Skeletal muscle satellite cell (primary cell): ENCODE data around the gene PRLR.

DNA sequence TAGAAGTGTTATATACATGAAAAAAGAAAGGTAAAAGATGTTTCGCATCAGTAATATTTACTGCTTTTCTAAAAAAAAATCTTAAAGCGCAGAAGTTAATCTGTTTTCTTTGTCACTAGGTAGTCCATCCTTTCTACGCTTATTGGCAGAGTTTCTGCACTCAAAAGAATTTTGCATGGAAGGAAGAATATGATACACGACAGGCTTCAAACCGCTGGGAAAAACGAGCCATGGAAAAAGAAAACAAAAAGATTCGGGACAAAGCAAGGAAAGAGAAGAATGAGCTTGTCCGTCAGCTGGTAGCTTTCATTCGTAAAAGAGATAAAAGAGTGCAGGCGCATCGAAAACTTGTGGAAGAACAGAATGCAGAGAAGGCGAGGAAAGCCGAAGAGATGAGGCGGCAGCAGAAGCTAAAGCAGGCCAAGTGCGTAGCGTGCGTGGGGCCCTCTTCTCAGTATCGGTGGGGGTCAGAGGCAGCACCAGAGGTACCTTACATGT lies 7.9 kb downstream of the DNAJC21 start:
- CAGE, long polyA plus RNA, result no peak

- CAGE, long polyA plus RNA, result no peak
These were observed 86.5 kb upstream of the AGXT2 start for GRCh38 chr5:35134152-35134699.

DNA sequence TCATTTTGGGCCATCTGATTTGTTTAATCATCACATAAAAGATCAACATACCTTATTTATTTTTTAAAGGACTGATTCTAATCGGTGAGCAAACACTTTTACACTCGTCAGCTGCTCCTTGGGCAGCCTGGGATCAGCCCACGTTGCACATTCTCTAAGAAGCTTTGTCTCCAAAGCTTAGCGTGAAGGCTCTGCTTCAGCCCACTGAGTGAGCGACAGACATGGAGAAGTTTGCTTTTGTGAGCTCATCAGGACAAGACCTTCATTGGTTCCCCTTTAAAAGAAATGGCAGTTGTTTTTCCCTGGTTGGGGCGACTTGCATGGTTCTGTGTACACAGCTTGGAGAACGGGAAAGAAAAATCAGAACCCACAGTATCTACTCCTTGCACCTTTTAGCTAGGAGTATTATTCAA lies 42.0 kb downstream of the PRLR start:
- CAGE, long polyA plus RNA, result no peak

GRCh38 chr5:35229188-35230165 lies 810 bp downstream of the PRLR start:
- CAGE, long polyA plus RNA, result no peak

GRCh38 chr5:35230166-35230758 lies at the start of gene PRLR:
Gene PRLR, minus strand, starts transcription at chr5:35230487.
- CAGE, long polyA plus RNA, result no peak

- CAGE, long polyA plus RNA, result no peak
These were observed 4.3 kb upstream of the IL7R start for GRCh38 chr5:35851978-35853121.

DNA sequence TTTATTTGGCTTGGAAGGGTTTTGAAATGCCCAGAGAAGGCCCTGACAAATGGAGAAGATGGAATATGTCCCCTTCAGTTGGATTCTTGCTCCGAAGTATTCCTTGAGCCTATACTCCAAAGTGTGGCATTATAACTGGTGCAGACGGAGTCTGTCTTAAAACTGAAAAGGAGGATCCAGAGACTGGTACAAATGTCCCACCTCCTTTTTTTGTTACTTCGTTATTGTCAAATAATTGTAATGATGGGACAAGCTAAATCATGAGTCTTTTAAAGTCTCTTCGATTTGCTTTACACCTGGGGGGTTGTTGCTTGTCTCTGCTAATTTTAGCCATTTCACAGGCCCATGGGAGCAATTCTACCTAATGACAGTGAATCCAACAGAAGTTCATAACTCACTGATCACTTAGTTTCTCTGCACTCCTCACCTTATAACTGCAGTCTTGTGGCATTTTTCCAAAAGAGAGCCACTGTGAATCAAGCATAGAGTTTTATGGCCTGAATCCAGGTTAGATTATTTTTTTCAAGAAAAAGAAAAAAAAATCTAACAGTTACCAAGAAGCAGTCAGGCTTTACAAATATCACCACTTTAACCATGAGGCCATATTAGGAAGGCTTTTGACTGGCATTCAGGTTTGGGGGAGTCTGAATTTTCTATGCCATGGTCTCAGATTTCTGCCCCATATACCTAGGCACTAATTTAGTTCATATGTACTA lies 1.6 kb upstream of the IL7R start:
- CAGE, long polyA plus RNA, result no peak

DNA sequence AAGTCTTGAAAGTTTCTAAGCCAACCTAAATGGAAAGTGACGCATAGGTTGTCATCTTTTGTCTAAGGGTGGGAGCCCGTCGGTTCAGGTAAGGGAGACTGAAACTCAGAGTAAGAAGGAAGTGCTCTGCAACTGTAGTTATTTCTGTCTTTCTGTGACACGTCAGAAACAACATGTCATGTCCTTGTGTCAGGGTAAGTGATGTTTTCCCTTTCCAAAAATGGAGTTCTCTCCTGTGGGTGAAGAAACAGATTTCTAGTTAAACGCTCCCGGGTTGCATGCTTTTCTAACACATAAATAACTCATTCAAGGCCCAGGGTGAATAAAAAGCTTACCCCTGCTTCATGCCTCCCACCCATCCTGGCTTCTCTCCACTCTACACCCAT lies 33.6 kb downstream of the CAPSL start:
- CAGE, long polyA plus RNA, result no peak

GRCh38 chr5:36689095-36689683 lies 82.8 kb downstream of the SLC1A3 start:
- CAGE, long polyA plus RNA, result no peak

- CAGE, long polyA plus RNA, result no peak
These were observed 177.1 kb downstream of the CPLANE1 start for GRCh38 chr5:37072038-37072481.

DNA sequence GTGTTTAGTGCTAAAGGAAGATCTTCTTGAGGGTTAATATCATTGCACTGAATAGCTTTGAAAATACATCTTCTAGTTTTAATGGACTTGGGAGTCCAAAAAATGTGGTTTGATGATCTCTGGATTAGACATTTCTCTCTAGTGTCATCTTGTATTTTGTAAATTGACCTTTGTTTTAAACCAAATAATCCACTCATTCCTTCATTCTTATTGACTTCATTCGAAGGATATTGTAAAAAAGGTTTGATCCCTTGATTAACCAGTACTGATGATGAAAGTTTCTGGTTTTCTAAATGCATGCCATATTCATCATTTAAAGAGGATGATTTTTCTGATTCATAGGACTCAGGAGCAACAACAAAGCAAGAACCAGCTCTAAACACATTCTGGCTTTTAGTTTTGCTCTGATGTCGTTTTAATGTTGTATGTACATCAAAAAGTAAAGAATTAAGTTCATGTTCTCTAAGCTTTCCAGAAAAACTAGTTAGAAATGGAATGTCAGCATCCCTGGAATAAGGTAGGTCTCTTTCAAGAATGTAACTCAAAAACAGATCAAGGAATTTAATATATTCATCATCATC lies 66.1 kb downstream of the CPLANE1 start:
- CAGE, long polyA plus RNA, result no peak

- CAGE, long polyA plus RNA, result no peak
These were observed 149.9 kb downstream of the GDNF start for GRCh38 chr5:37689819-37690515.

- CAGE, long polyA plus RNA, result no peak
These were observed 95.8 kb upstream of the EGFLAM start for GRCh38 chr5:38162536-38163024.

GRCh38 chr5:38467940-38468744 lies 88.3 kb downstream of the LIFR start:
- CAGE, long polyA plus RNA, result no peak

- CAGE, long polyA plus RNA, result no peak
These were observed 1.6 kb downstream of the LIFR start for GRCh38 chr5:38554709-38555354.

- CAGE, long polyA plus RNA, result no peak
These were observed 126.7 kb upstream of the OSMR start for GRCh38 chr5:38719095-38719580.

DNA sequence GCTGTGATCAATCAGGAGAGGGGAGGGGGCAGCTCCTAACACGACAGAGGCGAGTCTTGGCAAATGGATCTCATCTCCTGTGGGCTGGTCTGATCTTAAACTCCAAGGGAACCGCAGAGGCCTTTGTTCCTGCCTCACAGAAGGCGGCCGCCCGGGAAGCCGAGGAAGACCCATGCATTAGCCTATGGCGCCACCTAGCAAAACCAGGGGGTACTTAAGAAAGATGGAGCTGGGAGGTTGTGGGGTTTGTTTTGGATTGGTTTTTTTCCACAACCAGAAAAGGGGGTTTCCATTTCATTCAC lies 36.1 kb upstream of the OSMR start:
- CAGE, long polyA plus RNA, result no peak

DNA sequence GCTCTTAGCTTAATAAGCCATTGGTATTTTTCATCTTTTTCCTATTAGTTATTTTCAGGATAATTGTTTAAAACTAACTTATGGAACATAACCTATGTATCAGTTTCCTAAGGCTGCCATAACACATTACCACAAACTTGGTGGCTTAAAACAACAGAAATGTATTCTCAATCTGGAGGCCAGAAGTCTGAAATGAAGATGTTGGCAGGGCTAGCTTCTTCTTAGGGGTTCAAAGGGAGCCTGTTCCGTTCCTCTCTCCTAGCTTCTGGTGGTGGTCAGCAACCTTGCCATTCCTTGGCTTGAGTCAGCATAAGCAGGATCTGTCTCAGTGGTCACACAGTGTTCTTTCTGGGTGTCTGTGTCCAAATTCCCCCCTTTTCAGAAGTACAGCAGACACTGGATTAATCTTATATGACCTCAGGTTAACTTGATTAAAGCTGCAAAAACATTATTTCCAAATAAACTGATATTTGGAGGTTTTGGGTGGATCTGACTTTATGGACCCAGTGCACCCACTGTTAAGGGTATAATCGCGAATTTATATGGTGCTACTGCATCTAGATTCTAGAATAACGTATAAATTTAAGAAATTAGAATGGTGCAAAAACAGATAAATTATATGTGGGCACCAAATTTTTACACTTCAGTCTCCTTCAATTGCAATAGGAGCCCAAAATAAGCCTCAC lies 2.1 kb upstream of the OSMR start:
- CAGE, long polyA plus RNA, result no peak

DNA sequence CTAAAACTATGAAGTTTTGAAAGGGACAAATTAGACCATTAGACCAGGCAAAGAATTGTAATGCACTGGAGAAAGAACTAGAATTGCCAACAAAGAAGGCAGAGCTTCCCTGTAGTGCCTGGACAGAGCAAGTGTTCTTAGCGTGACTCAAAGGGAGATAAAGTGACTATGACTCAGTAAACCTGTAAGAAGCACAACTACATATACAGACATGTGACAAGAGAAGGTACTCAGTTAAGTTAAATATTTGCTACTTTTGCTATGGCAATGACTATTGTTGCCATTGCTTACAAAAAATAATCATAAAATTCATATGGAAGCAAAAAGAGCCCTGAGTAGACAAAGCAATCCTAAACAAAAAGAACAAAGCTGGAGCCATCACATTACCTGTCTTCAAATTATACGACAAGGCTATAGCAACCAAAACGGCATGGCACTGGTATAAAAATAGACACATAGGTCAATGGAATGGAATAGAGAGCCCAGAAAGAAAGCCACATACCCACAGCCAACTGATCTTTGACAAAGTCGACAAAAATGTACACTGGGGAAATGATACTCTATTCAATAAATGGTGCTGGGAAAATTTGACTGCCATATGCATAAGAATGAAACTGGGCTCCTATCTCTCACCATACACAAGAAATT lies 54.4 kb downstream of the FYB1 start:
- CAGE, long polyA plus RNA, result no peak

DNA sequence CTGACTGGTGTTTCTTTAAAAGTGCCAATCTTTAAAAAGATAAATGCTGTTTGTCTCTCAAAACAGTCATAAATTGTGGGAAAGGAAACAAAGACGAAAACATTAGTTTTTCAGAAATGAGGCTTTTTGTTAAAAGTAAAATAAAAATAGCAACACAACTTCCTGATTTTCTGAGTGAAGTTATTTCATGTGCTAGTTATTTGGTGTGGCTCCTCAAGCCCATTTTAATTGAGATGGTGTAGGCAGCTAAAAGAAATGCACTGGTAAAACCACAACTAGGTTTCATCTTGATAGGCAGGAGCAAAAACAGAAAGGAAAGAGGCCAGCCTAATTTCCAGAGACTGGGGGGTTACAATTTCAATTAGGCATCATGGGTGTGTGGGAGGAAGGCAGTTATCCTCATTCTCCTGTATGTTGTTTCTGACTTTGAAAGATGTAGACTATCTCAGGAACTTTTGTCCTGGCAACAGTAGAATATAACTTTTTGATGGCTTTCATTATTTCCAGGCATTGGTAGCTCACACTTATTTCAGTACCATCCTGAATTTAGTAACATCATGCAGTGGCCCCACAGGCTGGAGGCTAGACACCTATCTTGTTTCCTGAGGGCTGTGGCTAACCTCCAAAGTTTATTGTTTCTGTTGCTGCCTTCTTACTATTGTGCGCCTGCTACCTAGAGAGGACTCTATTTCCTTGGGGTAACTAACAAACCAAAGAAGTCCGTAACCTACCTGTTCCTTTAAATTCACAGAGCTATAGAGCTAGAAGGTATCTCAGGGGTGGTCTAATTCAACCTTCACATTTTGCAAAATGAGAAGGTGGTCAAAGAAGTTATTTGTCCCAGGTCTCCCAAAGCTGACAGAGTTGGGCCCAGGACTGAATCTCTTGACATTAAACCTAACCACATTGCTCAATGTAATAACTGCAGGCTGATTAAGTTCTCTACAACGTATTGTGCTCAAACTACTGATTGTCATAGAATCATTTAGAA lies 42.5 kb downstream of the FYB1 start:
- CAGE, long polyA plus RNA, result no peak